Pulmonary artery (tissue), 1 donor: ENCODE measurements around a stretch of chr3.

DNA sequence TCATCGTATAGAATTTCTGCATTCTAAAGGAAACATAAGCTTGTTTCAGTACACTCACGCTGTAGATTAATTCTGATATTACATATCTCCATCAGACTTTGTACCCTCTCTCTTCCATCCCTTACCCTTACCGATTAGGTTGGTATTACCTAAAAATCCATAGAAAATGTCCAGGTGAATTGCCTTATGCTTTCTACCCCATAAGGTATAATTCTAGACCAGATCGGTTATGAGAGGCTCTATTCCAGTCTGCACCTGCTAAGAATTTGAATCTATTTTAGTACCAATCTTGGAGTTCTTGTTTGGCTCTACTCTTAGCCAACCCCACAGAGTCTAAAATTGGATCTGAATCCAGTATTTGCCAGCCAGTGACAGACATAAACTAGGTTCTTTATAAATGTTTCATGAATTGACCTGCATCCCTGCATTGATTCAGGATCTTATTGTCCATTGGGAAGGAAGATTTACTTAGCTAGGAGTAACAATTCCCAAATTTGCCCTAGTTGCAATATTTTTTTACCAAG lies 6.4 kb downstream of the KLHL24 start:
- PRO-cap: no peak

DNA sequence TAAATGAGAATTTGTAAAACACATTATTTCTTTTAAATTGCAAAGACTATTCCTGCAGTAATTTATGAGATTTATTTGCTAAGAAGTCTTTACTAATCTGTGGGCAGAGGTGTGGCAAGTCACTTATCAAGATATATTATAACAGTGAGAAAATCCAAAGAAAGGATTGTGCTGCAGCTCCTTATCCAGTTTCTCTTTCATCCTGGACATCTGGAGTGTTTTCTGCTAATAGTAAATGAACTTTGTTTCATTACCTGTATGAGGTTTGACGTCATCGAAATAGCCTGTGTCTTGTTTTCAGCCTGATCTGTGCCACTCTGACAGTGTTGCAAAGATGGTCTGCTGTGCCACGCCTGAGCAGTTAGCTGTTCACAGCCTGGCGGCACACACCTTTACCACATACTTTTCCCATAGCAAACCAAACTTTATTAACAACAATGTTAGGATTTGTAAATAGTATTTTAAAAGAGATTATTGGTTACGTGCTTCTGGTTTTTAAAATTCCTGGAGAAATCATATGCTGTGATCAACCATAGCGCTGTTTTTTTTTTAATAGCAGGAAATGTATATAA lies 34.0 kb downstream of the YEATS2 start:
- PRO-cap: no peak

GRCh38 chr3:183883087-183883361 lies 1.7 kb downstream of the PARL start:
- PRO-cap: no peak

- PRO-cap: no peak
Measured at GRCh38 chr3:183971502-183972001, 46.1 kb downstream of the ABCC5 start.

DNA sequence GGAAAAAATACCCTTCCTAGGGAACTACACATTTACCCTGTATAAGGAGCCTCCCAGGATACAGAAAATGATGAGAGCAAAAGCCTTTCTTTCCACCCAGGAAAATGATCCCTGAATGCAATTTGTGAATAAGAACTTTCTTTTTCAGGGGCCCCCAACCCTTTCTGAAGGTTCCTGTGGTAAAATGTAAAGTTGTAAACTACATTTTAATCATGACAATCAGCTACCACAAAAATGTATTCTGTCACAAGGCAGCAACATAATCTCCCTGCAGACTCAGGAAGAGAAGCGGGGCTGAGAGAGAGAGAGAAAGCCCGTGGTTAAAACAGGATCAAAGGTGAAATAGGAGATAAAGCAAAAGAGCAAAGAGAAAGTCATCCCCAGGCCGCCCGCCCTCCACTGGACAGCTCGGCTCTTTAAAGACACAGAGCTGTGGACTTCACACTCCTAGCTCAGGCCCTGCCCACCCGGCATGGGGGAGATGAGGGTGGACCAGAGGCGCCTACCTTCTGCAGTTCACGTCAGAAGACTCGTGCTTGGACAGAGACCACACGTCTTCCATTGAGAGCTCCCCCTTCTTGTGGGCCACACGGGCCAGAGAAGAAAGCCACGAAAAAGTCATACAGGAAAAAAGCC lies 29.5 kb downstream of the ABCC5 start:
- PRO-cap: no peak

DNA sequence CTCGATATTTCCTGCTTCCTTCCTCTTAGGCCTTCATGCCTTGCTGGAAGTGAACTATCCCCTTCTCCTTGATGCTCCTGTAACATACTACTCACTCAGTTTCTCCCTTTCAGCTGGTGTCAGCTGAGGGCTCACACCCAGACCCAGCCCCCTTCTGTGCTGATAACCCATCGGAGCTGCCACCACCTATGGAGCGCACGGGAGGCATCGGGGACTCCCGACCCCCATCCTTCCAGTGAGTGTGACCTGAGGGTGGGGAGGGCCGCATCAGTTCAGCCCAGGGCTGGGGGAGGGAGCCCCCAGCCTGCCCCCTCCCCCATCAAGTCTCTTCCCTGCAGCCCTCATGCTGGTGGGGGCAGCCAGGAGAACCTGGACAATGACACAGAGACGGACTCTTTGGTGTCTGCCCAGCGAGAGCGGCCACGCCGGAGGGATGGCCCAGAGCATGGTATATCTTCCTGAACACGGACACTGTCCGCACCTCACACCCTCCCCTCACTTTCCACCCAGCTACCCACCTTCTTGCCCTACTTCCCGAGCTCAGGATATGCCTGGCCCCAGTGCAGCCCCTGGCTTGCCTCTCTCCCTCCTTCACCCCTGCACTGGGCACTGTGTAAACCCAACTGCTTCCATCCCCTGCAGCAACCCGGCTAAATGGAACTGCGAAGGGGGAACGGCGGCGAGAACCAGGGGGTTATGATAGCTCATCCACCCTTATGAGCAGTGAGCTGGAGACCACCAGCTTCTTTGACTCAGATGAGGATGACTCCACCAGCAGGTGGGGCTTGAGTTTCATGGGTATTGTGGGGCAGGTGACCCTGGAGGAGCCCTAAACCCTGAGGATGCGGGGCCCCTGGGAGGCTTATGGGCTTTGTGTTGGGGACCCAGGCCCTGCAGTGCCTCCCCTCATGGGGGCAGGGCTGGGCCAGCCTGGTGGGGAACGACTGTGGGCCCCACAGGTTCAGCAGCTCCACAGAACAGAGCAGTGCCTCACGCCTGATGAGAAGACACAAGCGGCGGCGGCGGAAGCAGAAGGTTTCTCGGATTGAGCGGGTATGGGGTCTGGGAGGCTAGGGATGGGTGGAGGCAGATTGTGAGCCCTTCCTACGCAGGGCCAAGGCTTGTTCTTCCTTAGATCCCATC lies 9.3 kb downstream of the DVL3 start:
- PRO-cap: no peak

DNA sequence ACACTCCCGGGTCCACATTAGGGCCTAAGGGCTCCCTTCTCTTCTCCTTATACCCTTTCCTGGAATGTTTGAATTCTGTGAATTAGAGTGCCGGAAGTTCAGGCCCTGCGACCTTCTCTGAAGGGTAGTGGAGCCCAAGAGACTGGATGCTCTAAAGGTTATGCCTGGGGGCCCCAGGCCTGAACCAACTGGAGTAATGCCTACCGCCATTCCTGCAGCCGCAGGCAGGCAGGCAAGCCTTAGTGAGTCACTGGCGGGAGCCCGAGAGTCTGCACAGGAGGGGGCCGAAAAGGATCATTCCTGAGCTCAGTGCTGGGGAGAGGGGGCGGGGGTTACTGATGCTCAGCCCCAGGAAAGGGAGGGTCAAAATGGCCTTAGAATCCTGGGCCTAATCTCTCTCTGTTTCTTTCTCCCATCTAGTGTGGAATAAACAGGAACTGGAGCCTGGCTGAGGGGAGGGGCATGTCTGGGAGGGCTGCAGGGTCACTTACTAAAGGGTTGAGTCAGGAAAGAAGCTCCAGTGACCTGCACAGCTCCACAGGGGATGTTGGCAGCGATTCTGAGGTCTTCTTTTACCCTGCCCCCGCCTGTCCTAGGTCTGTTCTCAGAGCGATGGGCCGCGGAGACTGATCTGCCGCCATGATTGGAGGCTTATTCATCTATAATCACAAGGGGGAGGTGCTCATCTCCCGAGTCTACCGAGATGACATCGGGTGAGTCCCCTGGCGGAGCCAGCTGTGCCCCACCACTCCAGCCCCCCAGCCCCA lies 1.9 kb downstream of the AP2M1 start:
- PRO-cap: bidirectional peak, plus-strand start at position 509 of the sequence, minus-strand start at position 241 of the sequence

- PRO-cap: bidirectional peak, plus-strand start at chr3:184299254, minus-strand start at chr3:184298949
Measured at GRCh38 chr3:184298672-184299152, 329 bp upstream of the PSMD2 start.

- PRO-cap: no peak
Measured at GRCh38 chr3:184315891-184316240, 1.5 kb downstream of the EIF4G1 start.

DNA sequence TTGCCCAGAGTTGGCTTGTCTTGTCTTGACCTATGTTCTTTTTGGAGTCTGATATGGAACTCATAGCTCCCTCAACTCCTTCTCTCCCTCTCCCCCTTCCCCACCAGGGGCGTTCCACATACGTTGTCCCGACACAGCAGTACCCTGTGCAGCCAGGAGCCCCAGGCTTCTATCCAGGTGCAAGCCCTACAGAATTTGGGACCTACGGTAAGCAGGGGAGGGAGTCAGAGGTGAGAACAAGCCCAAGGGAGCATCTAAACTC lies 3.1 kb downstream of the EIF4G1 start:
- PRO-cap: no peak

GRCh38 chr3:184347417-184348115 lies 10.2 kb downstream of the FAM131A start:
- PRO-cap: no peak

GRCh38 chr3:184381168-184381981 lies 1.5 kb downstream of the CHRD start:
- PRO-cap: no peak

DNA sequence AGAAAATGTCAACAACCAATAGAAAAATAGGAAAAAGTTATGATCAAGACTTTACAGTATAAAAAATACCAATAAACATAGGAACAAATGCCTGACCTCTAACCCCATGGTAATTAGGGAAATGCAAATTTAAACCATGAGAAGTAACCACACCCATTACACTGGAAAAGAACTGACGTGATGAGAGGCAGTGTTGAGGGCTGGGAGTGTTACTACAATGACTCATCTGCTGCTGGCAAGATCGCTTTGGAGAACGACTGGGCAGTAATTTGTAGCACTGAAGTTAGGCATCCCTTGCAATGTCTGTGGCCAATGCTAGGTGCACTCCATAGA lies 37.8 kb upstream of the EPHB3 start:
- PRO-cap: no peak

DNA sequence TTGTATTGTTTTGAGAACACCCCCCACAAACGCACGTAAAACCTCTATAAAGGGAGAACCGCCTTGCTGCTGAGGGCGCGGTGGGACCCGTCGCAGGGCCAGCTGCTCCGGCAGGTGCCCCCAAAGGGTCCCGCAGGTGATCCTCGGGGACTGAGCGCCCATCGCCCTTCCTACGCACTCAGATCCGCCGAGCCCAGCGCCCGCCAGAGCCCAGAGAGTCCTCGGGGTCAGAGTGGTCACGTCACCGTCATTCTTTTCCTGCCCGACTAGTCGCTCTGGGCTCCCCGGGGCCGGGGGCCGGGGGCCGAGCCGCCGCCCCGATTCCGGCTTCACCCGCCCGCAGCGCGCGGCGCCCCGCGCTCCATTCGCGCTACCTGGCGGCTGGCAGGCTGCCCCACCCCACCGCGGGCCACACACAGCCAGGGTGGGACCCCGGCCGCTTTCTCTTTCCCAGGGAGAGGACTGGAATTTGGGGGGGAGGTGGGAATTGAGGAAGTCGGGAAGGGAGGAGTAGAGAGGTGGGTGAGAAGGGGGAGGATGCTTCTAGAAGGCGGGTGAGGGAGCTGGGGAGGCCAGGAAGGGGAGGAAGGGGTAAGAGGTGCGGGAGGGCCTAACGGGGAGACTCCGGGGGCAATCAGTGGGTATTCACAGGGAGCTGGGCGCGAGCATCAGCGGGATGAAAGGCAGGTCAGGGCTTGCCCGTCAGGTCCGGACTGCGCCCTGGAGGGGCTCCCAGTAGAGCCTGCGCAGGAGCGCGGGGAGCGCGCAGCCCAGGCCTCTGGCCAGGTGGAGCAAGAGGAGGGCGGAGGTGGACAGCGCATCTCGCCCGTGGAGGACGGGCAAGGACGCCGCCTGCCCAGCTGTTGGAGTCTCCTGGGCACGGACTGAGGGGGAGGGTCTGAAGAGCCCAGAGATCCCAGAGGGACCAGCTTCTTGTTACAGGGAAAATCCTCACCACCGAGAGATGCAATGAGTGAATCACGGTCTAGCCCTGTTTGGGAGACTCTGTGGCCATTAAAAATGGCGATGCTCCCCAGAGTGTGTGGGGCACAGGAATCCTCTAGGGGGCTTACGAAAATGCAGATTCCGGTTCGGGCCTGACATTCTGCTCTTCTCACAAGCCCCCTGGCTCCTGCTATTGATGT lies 35.9 kb upstream of the EPHB3 start:
- PRO-cap: no peak

DNA sequence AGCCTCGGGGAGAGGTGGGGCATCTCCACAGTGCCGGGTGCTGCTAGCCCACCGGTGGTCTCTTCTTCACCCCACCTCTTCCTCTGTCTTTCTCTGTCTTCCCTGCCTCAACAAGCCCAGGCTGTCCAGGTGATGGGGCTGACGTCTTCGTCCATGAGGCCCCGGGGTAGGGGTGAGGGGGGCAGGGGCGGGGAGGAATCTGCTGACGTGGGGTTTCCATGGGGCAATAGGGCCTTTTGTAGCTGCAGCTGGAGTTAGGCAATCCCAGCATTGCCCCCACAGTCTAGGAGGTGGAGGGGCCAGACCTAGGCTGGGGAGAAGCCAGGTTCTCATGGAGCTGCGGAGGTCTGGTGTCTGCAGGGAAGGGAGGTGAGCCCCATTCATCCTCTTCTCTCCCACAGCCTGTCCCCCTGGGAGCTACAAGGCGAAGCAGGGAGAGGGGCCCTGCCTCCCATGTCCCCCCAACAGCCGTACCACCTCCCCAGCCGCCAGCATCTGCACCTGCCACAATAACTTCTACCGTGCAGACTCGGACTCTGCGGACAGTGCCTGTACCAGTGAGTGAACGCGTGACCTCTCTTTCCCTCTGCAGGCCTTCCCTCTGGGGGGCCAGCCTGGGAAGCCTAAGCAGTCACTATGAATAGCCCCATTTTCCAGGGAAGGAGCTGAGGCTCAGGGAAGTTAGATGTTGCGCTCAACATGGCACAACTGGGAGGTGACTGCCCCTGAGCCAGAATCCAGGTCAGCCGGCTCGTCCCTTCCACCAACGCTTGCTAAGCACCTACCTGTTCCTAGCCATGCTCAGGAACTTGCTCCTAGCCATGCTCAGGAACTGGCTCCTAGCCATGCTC lies 14.1 kb downstream of the EPHB3 start:
- PRO-cap: no peak

DNA sequence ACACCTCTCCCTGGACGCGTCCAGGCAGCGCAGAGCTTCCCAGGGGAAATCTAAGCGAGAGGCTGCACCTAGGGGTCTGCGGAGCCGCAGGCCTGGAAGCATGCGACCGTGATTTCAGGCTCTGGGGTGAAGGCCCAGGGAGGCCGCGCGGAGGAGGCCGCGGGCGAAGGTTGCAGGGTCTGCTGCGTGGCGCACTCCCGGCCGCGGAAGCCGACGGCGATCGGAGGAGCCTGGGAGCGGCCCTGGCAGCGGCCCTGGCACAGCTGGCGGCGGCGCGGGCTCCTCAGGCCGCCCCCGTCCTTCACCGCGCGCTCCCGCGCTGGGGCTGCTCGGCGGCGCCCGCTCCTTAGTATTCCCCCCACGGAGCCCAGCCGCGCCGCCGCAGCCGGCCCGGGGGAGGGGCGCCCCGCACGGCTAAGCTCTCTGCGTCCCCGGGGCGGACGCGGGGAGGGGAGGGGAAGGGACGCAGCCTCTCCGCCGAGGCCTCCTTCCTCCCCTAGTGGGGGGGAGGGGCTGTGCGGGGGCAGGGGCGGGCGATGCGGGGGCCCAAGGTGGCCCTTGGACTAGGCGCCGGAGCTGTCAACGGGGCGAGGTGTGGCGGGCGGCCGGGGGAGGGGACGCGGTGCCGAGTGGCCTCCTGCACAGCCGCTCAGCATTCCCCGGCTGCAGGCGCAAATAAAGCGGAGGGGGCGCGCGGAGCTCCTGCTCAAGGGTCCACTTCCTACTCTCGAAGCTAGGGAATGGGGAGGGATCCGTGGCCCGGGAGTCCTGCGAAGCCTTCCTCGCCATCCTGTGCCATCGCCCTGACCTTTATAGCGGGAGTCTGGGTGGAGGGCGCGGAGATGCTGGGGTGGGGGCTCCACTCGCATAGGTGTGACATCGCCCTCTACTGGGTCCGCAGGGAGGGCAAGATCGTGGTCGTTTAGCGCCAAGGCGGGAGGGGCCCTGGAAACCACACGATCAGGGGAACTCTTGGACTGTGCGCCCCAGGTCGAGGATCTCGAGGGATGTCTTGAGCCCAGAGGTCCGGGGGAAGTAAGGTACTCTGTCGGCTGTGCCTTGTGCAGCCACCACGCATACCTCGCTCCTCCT lies 22.1 kb downstream of the EPHB3 start:
- PRO-cap: unidirectional peak, minus-strand start at position 210 of the sequence; unidirectional peak, minus-strand start at position 321 of the sequence

DNA sequence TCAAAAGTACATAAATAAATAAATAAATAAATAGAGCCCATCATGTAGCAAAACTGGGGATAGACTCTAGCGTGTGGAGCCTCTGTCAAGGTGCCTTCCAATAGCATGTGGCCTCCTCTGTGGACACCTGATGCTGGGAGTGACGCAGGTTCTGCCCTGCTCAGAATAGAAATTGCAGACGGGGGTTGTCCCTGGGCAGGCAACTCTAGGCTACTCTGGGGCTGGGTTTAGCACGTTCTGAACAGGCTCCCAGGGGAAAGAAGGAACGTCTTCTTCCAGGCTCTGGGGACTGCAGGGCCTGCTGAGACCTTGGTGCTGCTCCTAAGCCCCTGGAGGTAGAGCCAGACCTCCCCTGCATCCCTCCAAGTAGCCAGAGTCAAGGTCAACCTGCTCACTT lies 65.4 kb downstream of the EPHB3 start:
- PRO-cap: no peak

DNA sequence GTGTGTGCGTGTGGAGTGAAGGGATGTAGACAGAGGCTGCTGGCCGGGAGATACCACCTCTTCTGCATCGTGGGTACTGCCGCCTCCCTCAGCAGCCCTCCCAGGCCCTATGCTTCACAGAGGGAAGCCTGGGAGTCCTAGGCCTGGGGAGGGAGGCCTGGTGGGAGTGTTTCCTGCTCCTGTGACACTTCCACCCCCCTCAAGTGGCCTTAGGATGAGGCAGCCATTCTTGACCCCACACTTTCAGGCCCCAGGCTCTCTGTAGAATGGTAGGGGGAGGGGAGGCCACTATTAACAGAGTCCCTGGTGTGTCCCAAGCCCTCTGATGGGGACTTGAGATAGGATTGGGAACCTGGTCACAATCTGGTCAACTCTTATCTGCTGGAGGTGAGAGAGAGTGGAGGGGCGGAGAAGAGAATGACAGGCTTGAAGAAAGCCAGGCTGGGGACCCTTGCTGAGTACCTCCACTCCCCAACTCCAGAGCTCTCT lies 69.0 kb downstream of the MAGEF1 start:
- PRO-cap: no peak

- PRO-cap: no peak
Measured at GRCh38 chr3:184820181-184820694, 8.3 kb downstream of the VPS8 start.

GRCh38 chr3:185317862-185318498 lies 45.0 kb upstream of the MAP3K13 start:
- PRO-cap: no peak